HT-29 (cell line): ENCODE measurements around the genes PGLYRP2 and OR10H4.

DNA sequence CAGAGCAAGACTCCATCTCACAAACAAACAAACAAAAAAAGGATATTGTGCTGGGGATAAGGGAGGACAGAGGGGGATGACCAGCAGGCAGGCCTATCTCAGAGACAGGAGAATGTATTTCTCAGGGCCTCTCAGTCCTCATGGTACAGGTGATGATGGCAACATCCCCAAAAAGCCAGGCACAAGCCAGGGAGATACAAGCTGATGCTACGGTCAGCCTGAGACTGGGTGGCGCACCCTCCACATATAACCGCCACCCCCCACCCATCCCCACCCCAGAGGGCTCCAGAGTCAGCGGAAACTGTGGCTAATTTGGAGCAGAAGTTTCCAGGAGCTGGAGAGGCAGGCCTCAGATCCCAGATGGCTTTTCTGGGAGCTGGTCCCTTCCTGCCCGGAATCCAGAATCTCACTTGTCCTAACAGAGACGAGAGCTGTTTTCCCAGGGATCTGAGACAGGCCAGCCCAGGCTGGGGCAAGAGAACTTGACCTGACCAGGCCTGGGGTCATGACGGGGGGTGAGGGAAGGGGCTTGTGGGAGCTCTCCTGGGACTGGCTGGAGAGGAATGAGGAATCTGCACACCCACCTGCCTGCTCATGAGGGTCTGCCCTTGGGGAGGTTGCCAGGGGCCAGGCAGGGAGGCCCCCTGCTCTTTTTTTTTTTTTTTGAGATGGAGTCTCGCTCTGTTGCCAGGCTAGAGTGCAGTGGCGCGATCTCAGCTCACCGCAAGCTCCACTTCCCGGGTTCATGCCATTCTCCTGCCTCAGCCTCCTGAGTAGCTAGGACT, 6.5 kb downstream of the EPHX3 start:
- RAMPAGE, long total RNA: no peak

DNA sequence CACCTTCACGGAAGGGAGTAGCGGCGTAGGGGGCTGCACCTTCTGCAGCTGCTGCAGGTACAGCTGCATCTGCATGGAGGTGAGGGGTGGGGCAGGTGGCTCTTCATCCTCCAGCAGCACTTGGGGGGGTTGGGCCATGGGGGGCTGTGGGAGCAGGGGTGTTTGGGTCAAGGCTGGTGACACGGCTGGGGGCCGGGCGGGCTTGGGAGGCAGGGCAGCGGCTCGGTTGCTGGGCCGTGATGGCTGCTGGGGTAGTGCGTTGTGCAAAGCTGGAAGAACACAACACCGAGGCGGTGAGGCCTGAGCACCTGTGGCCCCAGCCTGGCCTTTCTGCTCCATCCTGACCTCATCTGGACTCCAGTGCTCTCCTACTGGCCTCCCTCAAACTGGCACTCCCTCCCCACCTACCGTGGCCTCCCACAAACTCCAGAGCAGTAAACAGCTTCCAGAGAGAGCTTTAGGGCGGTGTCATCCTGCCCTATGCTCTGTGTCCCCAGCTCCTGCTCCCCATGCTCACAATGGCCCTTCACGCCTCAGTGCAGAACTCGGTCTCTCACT, 11.1 kb upstream of the EPHX3 start:
- RAMPAGE, long total RNA: no peak

- RAMPAGE, long total RNA: no peak
Measured at GRCh38 chr19:15250926-15251472, 18.8 kb upstream of the EPHX3 start.

DNA sequence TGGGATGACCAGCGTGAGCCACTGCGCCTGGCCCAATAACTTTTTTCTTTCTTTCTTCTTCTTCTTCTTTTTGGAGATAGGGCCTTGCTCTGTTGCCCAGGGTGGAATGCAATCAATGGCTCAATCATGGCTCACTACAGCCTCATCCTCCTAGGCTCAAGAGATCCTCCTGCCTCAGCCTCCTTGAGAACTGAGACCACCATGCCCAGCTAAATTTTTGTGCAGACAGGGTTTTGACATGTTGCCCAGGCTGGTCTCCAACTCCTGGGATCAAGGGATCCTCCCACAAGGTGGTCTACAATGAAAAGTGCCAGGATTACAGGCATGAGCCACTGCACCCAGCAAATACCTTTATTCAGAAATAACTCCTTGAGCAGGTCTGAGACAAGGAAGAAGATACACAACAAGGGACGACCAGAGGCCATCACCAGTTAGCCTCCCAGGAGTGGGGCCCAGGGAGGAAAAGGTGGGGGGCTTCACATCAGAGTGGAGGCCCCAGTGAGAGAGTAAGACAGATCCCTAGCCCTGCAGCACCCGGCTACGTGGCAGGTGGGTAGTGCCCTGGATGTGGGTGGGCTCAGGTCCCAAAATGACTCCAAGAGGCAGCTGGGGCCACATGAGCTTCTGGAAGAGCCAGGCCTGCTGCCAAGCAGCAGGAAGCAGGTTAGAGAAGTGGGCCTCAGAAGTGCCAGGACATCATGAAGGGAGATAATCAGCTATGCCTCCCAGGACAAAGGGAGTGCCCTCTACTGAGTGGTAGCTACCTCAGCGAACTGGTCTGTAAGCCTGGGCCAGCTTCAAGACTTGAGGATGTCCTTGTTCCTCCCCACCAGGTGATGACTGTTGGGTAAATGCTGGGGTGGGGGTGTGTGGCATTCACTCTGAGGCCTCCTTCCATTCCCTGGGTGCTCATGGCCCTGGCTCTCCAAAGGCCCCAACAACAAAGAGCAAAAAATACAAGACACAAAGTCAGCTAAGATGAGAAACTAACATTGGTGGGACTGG, 26.6 kb upstream of the EPHX3 start:
- RAMPAGE, long total RNA: no peak

DNA sequence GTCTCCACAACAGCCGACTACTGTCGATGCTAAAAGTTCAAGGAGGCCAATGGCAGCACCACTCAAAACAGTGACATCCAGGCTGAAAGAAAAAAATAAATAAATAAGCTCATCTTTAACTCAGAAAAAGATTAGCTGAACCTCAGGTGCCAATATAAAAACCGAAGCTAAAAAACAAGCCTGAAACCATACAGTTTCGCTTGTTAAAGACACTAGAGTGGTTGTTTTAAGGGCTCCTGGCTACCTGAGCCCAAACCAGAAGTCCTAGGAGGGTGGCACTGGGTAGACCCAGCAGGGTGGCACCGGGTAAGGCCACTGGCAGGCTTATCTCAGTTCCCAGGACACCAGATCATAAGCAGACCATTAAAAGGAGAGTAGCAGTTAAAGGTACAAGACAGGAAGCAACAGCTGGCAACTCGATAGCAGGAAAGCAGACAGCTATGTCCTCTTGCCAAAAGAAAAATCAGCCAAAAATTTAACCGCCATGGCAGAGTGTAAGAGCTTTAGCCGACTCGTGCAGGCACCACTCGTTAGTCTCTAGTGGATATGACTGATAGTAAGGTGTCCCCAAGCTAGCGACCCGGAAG, 39.2 kb downstream of the BRD4 start:
- RAMPAGE, long total RNA: no peak

GRCh38 chr19:15317430-15317837, 14.9 kb downstream of the BRD4 start:
- RAMPAGE, long total RNA: no peak

DNA sequence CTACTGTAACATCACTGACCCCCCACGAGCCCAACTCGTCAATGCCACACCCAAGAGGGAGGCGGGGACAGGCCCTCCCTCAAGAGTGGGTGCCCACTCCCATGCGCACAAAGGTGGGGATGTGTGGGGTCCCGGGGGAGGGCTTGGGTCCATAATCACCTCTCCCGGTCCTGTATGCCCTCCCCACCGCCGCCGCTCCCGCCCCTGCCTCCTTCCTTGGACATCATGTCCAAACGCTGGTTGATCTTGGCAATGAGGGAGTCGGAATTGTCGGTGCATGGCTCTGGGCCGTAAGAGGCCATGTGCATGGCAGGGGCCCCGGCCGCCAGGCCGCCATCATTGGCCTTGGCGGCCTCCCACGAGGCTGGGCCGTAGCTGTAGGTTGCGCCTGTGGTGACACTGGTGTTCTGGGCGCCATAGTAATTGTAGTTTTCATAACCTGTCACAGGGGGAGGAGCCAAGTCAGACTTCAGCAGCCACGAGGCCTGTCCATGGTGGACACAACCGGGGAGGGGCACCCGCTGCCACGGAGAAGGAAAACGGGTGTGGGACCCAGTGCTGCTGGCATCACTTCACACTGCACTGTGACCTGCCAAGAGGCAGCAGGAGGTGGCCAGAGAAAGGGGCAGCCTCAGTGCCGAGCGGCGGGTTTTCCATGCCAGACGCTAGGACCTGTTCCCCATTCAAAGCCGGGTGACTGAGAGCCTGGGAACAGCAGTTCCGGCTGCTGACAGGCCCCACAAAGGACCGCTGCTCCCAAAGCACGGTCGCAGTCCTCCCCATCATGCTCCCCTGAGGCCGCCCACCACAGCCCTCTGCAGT, 5.7 kb downstream of the AKAP8 start:
- RAMPAGE, long total RNA: no peak

DNA sequence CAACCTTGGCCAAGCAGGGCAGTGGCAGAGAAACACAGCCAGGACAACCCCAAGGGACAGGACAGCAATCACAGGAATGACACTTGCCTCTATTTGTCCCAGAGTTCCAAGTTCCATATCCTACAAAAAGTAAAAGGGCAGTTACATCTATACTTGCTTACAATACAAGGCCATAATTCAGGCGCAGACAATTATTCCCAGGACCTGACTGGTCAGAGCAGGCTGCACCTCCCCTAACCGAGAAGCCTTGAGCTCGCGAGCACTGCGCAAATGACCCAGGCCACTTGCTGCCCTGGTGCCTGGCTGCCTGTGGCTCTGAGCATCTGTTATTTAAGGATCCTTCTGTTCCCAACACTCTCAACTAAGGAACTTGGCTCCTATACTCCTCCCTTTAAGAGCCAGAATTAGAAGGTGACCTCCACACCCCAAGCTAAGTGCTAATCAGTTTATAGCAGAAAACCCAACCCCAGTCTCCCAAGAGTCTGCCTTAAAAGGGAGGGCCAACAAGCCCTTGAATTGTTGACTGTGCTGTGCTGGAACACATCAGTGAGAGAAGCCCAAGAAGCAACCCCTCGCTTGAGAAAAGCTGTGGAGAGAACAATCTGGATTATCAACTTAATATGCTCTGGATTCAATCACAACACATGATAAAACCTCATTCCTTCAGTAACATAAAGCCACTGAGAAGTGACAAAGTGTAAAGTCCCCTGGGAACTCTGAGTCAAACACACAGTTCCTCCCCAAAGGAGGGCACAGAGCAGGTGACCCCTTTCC, 14.7 kb downstream of the AKAP8L start:
- RAMPAGE, long total RNA: no peak

- RAMPAGE, long total RNA: no peak
Measured at GRCh38 chr19:15424548-15424816, 5.7 kb upstream of the AKAP8L start.

DNA sequence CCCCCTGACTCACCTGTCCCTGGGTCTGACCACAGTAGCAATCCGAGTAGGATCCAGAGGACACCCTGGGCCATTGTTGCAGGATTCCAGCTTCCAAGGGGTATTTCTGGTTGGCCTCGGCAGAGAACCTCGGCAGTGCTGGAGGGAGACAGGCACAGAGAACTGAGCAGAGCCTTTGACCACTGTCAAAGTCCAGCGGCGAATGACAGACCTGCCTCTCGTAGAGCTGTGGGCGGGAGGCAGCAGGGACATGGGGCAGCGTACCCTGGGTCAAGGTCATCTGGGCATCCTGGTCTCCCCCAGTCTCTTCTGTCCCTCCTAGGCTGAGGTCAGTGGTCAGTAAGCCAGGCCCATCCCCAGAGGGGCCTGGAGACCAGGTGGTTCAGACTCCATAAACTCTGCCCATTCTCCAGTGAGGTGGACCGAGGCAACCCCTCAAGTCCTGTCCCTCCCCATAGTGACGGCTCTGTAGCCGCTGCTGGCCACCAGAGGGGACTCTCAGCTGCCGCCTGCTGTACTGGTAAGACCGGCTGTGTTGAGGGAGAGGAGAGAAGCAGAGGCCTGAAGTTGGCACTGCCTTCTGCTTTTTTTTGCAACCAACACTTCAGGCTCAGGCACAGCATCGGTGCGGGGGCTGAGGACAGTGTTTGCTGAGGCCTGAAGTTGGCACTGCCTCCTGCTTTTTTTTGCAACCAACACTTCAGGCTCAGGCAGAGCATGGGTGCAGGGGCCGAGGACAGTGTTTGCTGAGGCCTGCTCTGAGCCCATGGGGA, at the start of gene PGLYRP2:
TSS of gene PGLYRP2 (minus strand) at position 204 of the 773 bp plus-strand sequence.
- RAMPAGE, long total RNA: no peak

- RAMPAGE, long total RNA: no peak
Measured at GRCh38 chr19:15540376-15540755, 32.0 kb downstream of the CYP4F22 start.

GRCh38 chr19:15555703-15556177, 47.4 kb downstream of the CYP4F22 start:
- RAMPAGE, long total RNA: no peak

DNA sequence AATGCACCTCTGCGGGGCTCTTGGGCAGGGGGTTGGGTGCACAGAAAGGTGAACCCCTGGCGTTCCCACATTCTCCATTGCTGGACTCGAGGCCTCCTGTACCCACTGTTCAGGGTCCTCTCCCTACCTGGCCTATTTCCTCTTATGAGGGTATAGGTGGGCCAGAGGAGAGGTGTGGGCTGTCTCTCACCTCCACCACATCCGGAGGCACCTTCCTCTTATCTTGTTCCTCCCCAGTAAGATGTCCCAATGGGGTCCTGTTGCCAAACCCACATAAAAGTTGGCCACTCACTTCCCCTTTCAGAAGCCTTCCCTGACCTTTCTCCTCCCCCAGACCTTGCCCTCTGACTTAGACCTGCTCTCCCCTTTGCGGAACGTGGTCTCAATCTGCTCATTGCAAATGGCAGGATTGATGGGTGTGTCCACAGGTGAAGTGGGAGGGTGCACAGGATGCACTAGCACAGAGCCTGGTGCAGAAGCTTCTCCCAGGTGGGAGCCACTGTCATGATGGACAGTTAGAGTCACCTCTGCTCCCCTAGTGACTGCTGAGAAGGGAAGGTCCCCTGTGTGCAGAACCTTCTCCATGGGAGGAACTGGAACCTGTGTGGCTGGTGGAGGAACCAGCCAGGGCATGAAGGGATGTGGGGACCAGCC, 1.3 kb downstream of the CYP4F3 start:
- RAMPAGE, long total RNA: no peak

DNA sequence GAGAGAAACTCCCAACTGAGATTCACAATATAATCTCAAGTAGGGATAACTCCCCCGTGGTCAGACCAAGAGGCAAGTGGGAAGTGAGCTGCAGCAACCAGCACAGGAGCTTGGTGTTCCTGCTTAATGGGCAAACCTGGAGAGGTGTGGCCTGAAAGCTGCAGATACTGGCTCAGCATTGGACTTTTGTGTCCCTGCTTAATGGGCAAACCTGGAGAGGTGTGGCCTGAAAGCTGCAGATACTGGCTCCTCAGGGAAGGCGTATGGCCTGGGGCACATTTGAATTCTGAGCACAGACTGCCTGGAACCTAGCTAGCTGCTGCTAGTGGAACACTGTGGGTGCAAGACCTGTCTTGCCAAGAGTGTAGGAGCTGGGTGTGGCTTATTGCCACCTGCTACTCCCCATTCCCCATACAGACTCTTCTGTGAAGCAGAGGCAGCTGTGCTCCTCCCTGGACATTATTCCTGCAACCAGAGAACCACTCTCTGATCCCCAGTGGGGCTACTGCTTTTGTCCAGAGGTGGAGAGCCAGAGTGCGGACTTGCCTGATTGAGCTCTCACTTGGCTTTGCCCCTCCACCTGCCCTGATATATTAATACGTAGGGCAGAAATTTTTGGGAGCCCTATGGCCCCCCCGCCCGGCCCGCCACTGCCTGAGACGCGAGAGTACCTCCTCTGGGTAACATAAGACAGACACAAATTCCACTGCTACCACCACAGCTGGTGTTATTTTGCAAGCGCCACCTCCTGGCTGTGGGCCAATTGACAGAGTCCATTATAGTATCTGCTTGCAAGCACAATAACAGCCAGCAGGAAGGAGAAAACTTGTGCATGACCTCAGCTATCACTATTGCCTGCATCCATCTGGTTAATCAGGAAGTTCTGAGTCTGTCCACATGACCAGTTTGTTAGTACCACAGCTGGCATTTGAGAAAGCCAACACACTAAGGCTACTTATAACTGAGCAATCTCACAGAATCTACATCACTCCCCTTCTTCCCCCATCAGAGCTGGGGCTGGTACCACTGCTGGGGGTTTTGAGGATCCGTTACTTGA, 25.5 kb upstream of the OR10H2 start:
- RAMPAGE, long total RNA: no peak

DNA sequence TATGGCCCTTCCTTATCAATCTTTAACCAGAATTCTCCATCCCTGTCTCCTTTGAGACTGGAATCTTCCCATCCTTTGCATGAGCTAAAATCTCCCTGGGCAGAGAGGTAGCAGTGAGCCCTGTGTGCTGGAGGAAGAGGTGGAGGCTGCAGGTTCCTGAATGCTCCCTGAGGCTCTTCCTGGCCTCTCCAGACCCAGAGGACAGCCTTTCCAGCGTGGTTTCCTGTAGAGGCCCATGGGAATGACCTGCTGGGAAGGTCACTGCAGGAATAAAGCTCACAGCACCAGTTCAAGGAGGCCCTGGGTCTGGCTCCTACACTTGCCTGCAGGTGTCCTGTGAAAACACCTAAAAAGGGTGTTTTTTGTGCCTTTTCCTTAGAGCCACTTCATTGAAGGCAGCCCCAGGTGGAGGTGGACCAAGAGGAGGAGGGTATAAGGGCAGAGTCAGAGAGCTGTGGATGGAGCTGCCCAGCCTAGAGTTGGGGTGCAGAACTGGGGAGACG, 4.6 kb downstream of the OR10H2 start:
- RAMPAGE, long total RNA: no peak

DNA sequence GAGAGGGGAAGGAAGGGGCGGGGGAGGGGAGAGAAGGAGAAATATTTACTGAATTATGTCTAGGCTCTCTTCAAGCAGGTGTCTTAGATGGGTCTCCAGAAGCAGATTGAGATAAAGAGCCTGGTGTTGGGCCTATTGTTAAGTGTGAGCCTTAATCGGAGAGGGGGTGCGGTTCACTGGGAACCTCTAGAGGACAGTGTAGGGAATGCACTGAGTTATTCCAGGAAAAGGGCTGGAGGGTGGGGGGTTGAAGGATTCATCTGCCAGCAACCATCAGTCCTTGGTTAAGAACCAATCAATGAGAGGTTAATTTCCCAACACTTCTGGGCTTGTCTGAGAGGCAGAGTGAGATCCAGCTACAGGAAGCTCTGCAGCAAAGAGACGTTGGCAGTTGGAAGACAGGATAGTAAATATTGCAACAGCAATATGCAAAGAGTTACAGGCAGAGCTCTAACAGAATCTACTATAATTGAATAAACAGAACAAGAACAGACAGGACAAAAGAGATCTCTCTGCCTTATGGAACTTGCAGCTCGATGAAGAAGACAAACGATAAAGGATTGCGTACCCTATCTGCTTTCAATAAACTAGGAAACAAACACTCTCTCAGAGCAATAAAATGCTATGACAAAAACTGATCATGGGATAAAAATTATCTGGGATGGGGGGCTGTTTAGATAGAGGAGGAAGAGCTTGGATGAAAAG, 28.7 kb downstream of the CYP4F2 start:
- RAMPAGE, long total RNA: no peak

DNA sequence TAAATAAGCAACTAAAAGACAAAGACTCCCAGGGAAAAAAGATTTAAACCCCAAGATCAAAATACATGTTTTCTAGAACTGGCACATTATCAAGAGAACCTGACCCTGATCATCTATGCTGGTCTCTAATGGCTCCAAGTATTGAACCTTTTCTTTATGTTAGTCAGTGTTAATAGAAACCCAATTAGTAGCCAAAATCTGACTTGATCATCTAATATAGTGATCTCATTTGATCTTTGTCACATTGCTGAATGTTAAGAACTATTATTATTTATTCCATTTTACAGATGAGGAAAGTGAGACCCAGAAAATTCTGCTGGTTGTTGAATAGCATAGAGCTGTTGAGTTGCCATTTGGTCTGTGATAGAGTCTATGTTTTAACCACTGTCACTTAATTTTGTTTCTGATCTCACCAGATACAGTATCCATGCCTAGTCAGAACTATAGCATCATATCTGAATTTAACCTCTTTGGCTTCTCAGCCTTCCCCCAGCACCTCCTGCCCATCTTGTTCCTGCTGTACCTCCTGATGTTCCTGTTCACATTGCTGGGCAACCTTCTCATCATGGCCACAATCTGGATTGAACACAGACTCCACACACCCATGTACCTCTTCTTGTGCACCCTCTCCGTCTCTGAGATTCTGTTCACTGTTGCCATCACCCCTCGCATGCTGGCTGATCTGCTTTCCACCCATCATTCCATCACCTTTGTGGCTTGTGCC, at the start of gene OR10H4:
TSS of gene OR10H4 (plus strand) at position 428 of the 724 bp plus-strand sequence.
- RAMPAGE, long total RNA: no peak

- RAMPAGE, long total RNA: no peak
Measured at GRCh38 chr19:15956057-15956572, 7.3 kb downstream of the OR10H4 start.

DNA sequence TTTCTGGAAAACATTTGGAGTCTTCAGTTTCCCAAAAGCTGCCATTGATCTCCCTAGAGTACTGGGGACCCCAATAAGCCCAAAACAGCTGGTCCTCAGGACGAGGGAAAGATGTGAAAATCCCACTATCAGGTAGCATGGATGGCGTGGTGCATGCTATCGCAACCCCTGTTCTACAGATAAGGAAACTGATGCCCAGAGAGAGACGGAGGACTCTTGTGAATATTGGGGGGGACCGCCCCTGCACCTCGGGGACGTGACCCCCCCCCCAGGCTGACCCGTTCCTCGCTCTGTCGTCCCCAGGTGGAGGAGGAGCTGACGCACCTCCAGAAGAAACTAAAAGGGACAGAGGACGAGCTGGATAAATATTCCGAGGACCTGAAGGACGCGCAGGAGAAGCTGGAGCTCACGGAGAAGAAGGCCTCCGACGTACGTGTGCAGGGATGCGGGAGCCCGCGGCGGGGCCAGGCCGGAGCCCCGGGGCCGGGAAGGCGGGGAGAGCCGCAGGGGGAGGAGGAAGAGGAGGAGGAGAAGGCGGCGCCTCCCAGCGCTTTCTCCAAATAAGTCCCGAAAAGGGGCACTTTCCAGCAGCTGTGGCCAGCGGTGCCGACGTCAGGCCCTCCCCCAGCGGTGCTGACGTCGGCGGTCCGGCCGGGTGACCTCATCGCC, 417 bp upstream of the TPM4 start:
- RAMPAGE, long total RNA: no peak

GRCh38 chr19:16160806-16161555, 12.3 kb downstream of the CIB3 start:
- RAMPAGE, long total RNA: no peak